Iris pigment epithelial cell (primary cell): Measurements from ENCODE around the gene XYLT2.

- RRBS: no CpG with 5 or more reads among the region's 13 CpGs
These were observed 10.9 kb upstream of the COL1A1 start for GRCh38 chr17:50212140-50212832.

DNA sequence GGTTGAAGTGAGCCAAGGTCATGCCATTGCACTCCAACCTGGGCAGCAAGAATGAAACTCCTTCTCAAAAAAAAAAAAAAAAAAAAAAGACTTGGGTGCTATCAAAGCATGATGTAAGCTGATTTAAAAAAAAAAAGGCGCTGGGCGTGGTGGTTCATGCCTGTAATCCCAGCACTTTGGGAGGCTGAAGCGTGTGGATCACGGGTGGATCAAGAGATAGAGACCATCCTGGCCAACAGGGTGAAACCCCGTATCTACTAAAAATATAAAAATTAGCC, 20.2 kb upstream of the TMEM92 start:
- RRBS: no CpG with 5 or more reads among the region's 5 CpGs

- RRBS: no CpG with 5 or more reads among the region's 9 CpGs
These were observed 15.3 kb upstream of the TMEM92 start for GRCh38 chr17:50258995-50259325.

DNA sequence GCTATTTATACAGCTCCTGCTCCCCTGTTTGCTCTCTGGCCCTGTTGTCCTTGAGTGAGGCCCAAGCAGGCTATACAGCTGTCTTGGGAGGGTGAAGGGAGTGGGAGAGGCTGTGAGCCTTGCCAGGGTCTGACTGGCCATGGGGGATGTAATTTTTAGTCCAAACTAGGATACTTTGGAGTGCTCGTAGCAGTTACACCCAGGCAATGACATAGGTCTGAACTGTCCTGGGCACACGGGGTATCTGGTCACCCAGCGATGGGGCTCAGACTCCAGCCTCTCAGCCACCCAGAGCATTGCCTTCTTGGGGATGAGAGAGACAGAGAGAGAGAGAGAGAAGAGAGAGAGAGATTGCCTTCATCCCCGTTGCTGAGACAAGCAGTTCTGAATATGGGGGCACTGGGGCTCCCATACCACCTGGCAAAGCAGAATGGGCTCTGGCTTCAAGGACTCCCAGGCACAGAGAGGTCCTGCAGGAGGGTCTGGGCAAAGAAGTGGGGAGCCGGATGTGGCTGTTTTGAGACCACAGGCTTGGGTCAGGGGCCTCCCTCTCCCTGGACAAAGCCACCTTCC, 10.8 kb upstream of the TMEM92 start:
- RRBS: no CpG with 5 or more reads among the region's 5 CpGs

GRCh38 chr17:50278644-50279598, 4.7 kb downstream of the TMEM92 start:
- RRBS: no CpG with 5 or more reads among the region's 17 CpGs

DNA sequence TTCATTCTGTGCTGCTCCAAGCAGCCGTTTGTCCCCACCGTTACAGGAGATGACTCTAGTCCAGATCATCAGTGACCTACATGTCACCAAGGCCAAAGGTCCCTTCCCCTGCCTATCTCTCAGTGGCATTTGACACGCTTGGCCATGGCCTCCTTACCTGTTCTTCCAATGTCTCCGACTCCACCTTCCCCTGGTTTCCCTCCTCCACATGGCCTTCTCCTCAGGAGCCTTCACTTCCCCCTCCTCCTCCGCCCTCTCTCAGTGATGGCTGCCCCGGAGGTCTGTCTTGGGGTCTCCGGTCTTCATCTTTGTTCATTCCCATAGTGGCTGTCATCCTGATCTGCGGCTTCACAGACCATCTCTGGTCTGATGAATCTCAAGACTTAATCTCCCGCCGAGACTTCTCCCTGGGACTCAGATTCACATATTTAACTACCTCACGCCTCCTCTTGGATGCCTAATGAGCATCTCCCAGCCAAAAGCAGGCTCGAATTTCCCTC, 9.6 kb downstream of the TMEM92 start:
- RRBS: no CpG with 5 or more reads among the region's 12 CpGs

- RRBS: 1% methylated on average over 14 of the region's 37 CpGs
These were observed 354 bp upstream of the XYLT2 start for GRCh38 chr17:50345552-50345991.

DNA sequence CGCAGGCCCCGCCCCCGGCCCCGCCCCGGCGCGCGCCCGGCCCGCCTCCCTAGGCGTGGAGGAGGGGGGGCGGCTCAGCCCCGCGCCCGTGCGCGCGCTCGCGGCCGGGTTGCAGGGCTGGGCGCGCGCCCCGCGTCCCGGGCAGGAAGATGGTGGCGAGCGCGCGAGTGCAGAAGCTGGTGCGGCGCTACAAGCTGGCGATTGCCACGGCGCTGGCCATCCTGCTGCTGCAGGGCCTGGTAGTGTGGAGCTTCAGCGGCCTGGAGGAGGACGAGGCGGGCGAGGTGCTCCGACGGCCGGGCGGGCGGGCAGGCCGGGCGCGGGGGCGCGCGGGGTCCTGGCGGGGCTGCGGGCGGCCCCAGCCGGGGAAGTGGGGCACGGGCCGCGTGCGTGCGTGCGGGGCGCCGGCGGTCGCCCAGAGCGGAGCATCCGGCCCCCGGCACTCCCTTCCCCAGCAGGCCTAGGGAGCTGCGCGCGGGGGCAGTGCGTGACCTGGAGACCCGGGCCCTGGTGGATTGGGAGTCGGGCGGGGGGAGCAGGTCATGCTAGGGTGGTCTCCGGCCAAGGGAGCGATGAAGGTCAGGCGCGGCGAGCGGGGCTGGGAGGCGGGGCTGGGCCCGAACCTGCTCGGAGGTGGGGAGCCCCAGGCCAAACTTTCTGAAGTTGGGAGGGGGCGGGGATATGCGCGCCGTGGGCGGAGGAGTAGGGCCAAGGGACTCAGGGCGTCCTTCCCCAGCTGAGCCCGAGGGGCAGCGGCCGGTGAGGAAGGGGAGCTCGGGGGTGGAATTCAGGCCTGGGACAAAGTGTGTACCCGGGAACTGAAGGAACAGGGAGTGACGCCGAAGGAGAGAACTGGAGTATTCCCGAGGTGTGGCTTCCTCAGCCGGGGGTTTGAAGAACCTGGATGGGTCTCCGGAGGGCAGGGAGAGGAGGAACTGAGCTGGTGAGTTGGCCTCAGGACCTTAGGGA, at the start of gene XYLT2:
TSS of gene XYLT2 (plus strand) at position 135 of the 969 bp plus-strand sequence.
- RRBS: 3% methylated on average over 50 of the region's 100 CpGs

DNA sequence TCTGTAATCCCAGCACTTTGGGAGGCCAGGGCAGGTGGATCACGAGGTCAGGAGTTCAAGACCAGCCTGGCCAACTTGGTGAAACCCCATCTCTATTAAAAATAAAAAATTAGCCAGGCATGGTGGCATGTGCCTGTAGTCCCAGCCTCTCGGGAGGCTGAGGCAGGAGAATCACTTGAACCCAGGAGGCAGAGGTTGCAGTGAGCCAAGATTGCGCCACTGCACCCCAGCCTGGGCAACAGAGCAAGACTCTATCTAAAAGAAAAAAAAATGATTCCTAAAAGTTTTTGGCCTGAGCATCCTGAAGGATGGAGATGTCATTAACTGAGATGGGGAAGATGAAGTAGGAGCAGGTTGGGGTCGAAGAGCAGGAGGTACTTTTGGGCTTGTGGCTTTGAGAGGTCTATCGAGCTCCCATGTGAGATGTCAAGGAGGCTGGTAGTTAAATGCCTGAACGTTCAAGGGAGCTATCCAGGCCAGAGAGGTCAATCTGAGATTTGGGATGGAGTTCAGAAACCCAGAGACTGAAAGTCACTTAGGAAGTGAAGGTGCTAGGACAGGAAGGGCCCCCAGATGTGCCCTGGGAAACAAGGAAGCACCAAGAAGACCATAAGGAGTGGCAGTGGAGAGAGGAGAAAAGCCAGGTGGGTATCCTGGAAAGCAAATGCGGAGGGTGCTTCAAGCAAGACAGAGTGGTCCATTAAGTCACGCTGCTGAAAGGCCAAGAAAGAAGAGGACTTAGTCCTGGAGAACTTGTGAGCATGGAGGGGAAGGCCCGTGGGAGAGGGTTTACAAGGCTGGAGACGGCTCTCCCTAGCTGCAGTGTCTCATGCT, 5.7 kb downstream of the XYLT2 start:
- RRBS: no CpG with 5 or more reads among the region's 10 CpGs

DNA sequence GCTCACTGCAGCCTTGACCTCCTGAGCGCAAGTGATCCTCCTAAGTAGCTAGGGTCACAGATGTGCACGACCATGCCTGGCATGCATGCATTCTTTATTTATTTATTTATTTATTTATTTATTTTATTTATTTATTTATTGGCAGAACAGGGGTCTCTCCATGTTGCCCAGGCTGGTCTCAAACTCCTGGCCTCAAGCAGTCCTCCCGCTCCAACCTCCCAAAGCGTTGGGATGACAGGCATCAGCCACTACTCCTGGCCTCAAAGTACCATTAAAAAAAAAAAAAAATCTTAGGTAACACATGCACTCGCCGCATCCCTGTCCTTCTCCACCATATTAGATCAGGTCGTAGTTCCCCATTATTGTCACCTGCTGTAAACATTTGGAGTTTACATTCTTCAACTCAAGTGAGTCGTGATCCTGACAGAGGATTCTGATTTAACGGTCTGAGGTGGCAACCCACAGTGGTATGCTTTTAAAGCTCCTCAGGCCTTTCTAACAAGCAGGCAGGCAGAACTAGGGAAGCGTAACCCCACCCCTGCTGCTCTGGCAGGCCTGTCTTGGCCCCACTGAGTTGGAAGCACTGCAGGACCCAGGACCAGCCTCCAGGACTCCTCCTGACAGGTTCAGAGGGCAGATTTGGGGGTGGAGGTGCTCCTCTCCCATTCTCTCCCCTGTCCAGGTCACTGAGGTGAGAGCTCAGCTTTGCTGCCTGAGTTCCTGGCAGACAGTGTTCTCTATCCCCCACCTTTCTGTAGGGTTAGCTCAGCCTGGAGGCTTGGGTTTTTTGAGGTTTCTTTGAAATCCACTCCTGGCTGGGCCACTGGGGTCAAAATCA, 9.9 kb downstream of the MRPL27 start:
- RRBS: no CpG with 5 or more reads among the region's 10 CpGs

DNA sequence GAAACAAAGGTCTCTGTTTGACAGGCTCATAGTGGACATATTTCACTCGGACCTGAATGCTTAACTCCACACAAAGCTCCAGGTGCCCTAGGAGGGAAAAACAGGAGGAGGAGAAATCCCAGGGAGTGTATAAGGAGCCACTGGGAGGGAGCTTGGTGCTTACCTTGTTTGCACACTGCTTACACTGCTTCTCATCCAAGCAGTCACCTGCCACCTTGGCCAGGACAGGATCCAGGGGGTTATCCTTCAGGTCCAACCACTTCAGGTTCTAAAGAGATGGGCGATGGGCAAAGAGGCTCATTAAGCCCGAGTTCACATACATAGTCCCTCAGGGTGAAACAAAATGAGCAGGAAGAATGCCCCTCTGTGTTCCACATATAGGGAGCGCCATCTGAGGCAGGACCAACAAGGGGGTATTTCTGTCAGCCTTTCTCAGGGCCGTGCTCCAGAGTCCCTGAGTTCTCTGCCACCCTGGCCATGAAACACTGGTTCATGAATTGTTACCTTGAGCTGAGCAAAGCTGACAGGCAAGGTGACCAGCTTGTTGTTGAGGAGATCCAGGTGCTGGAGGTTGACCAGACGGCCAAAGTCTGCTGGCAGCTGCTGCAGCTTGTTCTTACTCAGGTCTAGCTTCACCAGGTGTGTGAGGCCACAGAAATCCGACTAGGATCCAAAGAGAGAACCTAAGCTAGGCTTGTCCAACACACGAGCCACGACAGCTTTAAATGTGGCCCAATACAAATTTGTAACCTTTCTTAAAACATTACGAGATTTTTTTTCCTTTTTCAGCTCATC, 4.9 kb downstream of the LRRC59 start:
- RRBS: no CpG with 5 or more reads among the region's 10 CpGs

DNA sequence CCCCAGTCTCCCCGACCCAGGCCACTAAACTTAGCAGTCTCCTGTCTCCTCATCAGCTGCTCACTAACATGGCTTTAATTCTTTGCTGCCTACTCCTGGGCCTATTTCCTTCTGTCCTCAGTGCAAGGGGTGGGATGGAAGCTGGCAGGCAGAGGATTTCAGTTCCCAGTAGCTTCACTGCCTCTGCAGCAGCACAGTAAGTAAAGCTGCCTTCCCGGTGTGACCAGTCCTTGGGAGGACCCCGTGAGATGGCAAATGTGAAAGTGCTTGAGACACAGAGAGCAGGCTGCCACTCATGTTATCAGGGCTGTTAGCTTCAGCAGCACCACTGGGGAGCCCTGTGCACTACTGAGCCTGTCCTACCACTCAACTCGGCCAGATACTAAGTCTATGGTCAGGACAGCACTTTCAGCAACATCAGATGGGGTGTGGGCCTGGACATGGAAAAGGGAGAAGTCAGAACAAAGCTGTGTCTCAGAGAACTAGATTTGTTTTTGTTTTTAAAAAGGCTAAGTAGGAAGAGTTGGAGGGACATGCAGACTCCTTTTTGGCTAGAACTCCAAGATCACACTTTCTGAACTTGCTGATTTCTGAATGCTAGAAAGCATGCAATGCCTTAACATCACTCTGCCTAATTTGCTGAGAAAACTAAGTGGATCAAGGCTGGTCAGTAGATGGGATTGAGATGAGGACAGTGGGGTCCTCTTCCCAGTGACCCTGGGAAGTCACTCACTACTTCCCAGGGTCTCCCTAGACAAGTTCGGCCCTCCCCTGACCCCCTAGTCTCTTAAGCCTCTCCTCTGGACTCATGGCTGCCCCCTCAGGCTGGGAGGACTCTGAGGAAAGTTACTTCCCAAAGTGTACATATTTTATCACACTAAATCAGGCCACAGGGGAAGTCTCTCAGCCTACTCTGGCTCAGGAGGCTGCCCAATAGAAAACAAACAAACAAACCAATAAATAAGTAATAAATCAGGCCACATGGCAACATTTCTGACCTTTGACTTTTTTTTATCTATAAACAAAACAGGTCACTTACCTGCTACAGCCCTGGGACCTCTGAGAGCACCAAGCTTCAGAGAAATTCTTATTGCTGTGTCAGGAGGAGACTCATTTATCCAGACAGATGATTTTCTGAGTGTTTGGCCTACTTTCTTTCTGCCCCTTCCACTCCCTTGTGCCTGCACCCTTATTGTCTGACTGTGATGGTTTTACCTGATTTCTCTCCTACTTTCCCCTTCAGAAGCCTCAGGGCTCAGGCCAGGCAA, 1.2 kb downstream of the ACSF2 start:
- RRBS: no CpG with 5 or more reads among the region's 5 CpGs

- RRBS: no CpG with 5 or more reads among the region's 4 CpGs
These were observed 14.3 kb downstream of the ACSF2 start for GRCh38 chr17:50440235-50440890.

DNA sequence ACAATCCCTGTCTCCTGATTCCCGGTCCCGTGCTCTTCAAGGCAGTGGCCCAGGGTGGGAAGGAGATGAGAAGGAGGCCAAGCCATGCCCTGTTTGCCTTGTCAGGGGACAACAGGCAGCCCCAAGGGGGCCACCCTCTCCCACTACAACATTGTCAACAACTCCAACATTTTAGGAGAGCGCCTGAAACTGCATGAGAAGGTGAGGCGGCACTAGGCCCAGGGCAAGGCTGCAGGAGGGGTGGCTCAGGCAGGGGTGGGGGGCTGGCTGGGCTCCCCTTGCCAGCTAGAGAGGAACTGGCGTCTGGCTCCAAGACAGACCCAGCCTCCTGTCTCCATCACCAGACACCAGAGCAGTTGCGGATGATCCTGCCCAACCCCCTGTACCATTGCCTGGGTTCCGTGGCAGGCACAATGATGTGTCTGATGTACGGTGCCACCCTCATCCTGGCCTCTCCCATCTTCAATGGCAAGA, 5.6 kb downstream of the CHAD start:
- RRBS: no CpG with 5 or more reads among the region's 8 CpGs

DNA sequence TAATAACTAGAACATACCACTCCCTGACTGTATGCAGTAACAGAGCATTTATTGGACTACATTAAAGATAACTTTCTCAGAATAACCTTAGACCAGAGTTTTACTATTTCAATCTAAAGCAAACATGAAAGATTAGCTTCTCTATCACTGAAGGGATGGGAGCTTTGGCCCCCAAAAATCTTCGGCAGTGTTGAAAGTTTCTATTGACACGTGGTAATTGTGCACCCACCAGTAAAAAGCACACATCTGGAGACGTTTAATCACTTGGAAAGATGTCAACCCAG, 5.1 kb downstream of the MYCBPAP start:
- RRBS: no CpG with 5 or more reads among the region's 3 CpGs

GRCh38 chr17:50514893-50515245, 6.6 kb downstream of the MYCBPAP start:
- RRBS: no CpG with 5 or more reads among the region's 5 CpGs

DNA sequence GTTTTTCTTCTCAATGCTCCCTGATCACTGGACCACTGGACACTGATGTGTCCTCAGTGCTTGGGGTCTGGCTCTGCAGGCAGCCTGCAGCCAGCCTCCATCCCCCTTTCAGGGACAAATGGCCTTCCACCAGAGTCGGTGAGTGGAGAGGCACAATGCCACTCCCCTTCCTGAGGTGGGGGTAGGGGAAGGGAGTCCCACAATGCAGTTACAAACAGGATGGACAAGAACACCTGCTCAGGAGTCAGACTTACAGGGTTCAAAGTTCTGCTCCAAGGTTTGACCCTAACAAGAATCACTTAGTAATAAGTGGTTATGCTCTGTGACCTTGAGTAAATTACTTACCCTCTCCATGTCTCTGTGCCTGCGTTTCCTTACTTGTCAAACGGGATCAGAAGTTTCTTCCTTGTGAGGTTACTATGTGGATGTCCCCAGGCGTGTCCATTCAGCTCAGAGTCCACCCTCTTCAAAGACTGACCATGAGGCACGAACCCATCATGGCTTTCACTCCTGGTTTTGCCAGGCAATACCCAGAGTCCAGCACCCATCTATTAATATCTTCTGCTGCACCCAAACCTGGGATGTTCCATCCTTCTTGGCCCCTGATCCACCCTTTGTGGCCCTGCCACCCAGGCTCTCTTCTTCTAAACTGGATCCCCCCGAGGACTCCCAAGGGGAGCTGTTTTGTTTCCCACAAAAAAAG, 3.4 kb upstream of the SPATA20 start:
- RRBS: no CpG with 5 or more reads among the region's 6 CpGs

GRCh38 chr17:50640810-50641282, 6.2 kb downstream of the ABCC3 start:
- RRBS: no CpG with 5 or more reads among the region's 7 CpGs

DNA sequence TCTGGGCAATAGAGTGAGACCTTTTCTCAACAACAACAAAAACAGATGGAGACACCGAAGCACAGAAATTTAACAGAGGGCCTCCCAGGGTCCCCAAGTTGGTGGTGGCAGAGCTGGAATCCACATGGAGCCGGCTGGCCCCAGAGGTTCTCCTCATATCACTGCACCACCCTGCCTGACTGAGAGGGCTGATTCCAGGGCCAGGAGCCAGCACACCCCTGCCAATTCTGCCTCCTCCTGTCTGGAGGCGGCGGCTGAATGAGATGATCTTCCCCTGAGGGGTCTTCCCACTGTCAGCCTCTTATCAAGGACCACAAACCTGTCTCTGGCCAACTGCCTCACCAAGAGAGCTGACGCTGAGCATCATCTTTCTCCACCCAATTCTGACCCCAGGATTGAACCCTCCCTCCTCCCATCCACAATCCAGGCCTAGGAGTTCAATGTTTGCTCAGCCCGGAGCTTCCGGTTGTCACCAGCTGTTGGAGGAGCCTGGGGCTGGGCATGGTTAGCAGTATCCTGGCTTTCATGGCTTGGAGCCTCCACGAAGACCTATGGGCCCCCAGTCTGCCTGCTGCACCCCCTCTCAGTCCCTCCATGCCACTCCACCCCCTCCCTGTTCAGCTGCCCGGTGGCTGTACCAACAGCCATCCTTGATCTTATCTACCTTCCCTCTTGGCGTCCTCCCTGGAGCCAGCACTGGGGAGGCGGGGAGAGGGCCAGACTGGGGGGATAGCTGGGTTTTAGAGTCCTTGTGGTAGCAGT, 25.5 kb downstream of the ABCC3 start:
- RRBS: no CpG with 5 or more reads among the region's 11 CpGs

GRCh38 chr17:50753555-50754059, 13.7 kb downstream of the ANKRD40CL start:
- RRBS: no CpG with 5 or more reads among the region's 2 CpGs